Ishikawa (cell line): Measurements from ENCODE around the gene CT45A8.

GRCh38 chrX:134172332-134173071, 64.5 kb upstream of the CCDC160 start:
- RRBS: 93% methylated on average over 11 of the region's 57 CpGs

GRCh38 chrX:134621843-134622737, 36.2 kb downstream of the PLAC1 start:
- RRBS: no CpG with 5 or more reads among the region's 9 CpGs

DNA sequence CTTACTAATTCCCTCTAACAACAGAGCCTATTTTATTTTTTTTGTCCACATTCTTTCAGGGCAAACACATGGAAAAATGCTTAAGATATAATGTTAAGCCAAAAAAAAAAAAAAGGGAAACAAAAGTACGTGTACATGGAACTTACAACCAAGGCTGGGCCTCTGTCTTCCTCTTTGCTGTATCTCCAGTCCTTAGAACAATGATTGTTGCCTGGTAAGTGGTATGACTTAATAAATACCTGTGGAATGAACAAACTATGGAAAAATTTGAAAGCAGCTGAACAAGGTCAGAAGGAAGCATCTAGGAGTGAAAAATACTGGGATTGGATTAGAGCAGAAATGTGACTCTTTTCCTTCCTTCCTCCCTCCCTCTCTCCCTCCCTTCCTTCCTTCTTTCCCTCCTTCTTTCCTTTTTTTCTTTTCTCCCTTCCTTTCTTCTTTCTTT, 21.5 kb upstream of the MOSPD1 start:
- RRBS: no CpG with 5 or more reads among the region's 1 CpG

DNA sequence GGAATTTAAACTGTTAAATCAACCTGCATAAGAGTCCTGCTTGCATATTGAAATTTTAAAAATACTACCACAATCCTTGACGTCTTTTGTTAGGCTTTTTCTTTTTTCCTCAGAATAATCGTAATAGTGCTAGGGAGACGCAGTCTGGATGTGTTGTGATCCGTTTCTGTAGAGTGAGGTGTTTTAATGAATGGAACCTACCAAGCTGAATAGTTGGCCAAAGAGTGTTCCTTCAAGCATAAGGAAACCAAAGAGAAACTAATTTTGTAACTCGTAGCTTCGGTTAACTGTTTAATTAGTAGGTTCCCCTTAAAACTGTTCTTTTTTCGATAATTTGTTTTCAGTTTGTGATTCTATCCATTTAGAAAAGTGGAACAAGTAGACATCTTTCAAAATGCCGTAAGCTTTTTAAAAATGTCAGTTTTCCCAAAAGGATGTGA, 2.0 kb downstream of the INTS6L start:
- RRBS: no CpG with 5 or more reads among the region's 8 CpGs

DNA sequence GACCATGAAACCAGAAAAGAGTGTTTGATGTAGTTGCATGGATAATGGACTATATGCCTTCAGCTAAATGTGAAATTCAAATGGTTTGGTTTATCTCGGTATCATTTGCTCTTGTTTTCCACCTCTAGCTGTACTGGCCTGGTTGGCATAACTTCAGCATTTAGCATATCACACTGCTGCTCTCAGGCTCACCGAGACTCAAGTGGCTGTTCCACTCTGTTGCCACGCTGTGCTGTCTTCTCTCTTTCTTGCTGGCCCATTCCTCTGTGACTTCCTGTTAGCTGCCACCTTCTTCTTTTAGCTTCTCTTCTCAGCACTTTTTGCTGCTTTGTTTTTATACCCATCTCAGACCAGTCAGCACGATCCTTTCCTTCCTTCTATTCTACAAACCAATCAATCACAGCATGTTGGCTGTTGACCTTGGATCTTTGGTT, 23.9 kb downstream of the INTS6L start:
- RRBS: no CpG with 5 or more reads among the region's 4 CpGs

DNA sequence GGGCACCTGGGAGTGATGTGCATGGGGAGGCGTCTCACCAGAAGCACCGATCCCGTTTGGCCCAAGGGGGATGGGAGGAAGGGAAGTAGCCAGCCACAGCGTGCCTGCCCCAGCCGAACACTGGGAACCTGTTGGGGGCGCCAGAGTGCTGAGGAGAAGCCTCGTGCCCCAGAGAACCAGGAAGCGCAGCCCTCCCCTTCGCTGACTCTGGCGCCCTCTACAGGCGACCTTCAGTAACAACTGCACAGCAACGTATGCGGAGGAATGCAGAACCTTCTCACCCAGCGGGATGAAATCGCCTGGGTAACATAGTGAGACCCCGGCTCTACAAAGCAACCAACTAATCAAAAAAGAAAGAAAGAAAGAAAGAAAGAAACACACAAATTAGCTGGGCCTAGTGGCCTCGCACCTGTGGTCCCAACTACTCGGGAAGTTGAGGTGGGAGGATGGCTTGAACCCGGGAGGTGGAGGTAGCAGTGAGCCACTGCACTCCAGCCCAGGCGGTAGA, at the start of gene CT45A8:
TSS of gene CT45A8 (minus strand) at position 122 of the 508 bp plus-strand sequence.
- RRBS: no CpG with 5 or more reads among the region's 20 CpGs

DNA sequence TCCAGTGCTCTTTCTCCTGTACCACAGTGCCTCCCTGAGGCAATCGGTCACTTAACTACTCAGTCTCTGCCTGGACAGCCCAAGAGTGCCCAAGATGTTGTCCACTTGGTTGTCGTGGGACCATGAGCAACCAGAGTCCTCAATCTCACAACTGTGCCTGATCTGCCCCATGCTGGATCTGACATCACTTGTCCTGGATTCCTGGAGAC, 745 bp downstream of the MMGT1 start:
- RRBS: no CpG with 5 or more reads among the region's 2 CpGs

DNA sequence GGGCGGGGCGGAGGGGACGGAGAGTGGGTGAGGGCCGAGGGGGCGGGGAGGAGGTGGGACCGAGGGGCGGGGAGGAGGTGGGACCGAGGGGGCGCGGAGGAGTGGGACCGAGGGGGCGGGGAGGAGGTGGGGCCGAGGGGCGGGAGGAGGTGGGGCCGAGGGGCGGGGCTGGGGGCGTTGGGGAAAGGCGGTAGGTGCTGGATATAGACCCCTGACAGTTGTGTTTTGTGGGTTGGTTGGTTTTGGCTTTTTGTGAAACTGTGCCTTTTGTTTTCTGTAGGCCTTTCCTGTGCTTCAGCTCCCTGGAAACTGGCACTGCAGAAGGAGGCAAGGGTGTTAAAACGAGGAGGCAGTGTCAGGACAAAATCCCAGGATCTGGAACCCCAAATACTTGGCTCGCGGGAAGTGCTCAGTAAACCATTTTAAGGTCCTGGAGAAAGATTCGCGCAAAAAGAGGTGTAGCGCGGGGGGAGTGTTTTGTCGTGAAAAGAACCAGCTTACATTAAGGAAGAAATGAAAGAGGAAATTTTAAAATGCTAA, 639 bp upstream of the MMGT1 start:
- RRBS: no CpG with 5 or more reads among the region's 26 CpGs

GRCh38 chrX:136028893-136029645, 43.8 kb downstream of the SLC9A6 start:
- RRBS: no CpG with 5 or more reads among the region's 9 CpGs

GRCh38 chrX:136150029-136150517, 46.8 kb upstream of the FHL1 start:
- RRBS: no CpG with 5 or more reads among the region's 7 CpGs

DNA sequence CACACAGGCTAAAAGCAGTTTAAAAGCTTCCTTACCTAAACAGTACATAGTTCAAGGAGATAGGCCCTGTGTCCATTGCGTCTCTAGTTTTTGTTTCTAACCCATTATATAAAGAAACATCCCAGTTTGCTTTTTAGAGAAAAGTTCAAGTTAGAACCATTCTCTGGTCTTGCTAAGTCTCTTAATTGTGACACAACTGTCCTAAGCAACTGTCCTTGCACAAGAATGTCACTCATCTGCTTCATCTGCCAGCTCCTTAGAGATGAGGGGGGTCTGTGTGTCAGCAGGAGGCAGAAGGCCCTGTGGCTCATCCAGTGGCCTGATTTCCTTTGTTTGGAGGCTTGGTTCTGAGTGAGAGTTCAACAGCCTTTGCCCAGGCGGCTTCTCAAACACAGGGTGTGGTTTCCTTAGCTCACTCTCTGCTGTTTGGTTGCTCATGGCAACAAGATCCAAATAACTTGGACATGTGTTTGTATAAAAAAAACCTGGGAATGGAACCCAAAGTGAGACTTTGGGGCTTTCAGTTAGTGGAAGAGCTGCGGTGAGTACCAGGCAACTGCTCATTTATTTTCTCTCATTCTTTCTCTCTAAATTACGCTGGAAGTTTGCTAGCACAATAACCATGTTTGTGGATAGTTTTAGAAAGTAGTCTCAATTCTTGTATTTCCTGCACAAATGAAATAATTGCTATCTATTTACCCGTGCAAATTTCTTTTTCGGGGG, 7.7 kb downstream of the FHL1 start:
- RRBS: no CpG with 5 or more reads among the region's 6 CpGs

- RRBS: no CpG with 5 or more reads among the region's 18 CpGs
These were observed 9.2 kb downstream of the FHL1 start for GRCh38 chrX:136205711-136206712.

DNA sequence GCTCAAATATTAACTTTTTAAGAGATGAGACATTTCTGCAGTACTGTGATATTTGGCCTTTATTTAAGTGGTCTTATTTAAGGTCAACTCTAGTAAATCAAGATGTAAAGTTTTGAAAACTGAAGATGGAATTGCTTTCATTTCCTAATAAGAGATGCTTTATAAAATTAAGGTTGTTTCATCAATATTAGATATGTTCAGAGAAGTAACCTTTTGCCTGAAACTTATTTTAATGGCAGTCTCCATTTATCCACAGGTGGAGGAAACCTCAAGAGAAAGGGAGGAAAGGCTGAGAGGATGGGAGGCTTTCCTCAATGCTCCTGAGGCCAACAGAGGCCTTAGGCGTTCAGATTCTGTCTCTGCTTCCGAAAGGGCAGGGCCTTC, 13.2 kb downstream of the HTATSF1 start:
- RRBS: no CpG with 5 or more reads among the region's 2 CpGs

- RRBS: no CpG with 5 or more reads among the region's 8 CpGs
These were observed 3.7 kb downstream of the CD40LG start for GRCh38 chrX:136651547-136652257.

DNA sequence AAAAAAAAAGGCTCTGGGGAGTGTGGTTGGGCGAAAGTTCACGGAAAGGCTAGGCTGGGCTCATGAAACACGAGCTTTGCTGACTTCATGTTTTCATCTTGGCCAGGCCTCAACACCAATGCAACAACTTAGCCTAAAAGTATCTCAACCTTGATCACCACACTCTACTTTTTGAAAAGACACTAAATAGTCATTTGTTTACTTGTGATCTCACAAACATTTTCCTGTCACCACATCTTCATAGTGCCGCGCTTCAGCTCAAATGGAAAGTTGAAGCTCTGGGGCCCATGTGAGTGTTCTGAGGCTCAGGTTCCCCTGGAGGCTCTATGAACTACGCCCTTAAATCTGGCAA, 5.0 kb downstream of the CD40LG start:
- RRBS: no CpG with 5 or more reads among the region's 6 CpGs

DNA sequence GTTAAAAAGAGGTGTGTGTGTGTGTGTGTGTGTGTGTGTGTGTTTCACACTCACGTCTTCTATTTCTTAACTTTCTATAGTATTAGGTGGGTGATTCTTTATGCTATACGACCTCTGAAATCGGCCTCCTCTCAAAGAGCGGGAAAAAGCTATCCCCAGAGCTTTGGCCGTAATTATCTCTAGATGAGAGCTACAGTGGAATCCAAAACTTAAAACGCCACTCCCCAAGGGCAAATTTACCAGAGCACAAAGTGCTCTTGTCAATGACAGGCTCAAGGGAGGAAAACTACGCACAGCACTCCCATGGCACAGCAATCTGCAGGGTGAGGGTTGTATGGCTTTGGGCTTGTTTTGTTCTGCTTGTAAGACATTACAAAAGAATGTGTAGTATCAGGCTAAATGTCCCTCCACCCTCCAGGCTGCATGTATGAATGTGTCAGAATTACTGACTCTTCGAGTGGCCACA, 44.1 kb downstream of the ARHGEF6 start:
- RRBS: no CpG with 5 or more reads among the region's 8 CpGs

GRCh38 chrX:136866200-136867105, 14.1 kb downstream of the RBMX start:
- RRBS: no CpG with 5 or more reads among the region's 16 CpGs

GRCh38 chrX:139533276-139533812, 2.8 kb downstream of the F9 start:
- RRBS: no CpG with 5 or more reads among the region's 5 CpGs

- RRBS: no CpG with 5 or more reads among the region's 3 CpGs
These were observed 84.9 kb downstream of the ATP11C start for GRCh38 chrX:139847772-139848631.

DNA sequence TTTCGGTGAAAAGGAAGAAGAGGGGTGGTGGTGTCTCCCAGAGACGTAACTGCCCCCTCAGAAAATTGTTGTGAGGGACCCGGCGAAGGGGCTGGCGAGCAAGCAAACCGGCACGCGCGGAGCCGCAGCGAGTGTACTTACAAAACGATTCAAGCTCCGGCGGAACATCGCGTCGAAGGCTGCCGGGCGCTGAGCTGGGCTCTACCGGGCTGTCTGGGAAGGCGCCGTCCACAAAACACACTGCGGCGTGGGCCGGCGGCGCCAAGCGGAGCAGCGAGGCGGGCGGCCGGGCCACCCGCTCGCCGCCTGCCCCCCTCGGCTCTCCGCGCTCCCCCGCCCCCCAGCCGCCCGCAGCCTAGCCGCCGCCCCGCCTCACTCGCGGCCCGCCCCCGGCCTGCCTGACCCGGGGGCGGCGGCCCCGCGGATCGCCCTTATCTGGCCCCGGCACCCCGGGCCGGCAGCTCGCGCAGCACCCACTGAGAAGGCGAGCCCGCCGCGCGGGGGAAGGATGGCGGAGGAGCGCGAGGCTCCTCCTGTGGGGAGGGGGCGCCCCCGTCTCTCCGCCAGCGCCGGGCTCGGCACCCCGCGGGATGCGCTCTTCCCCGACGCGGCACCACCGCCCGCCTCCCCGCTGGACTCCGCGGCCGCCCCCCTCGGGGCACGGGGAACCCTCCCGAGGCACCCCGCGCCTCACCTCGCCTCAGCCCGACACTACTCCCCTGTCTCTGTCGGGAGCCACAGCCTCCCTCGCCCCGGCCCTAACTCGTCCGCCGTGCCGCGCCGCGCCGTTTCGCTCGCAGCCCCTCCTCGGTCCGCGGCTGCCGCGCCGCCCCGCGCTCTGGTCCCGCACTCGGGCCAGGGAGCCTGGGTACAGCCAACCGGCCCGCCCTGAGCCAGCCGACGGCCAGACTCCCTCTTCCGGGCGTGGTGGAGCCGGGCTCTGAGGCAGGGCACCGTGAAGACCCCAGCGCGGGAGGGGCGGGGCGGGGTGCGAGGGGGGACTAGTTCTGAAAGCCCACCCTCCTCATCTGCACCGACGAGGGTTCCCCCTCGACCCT, 649 bp downstream of the ATP11C start:
- RRBS: 2% methylated on average over 56 of the region's 131 CpGs